Thoracic aorta endothelial cell (primary cell): ENCODE measurements around a stretch of chr11.

- CAGE, long polyA plus RNA, result no peak
Measured at GRCh38 chr11:126081856-126082610, 19.4 kb upstream of the CDON start.

GRCh38 chr11:126365888-126366839 is 10.7 kb downstream of the ST3GAL4 start:
- CAGE, long polyA plus RNA, result no peak

DNA sequence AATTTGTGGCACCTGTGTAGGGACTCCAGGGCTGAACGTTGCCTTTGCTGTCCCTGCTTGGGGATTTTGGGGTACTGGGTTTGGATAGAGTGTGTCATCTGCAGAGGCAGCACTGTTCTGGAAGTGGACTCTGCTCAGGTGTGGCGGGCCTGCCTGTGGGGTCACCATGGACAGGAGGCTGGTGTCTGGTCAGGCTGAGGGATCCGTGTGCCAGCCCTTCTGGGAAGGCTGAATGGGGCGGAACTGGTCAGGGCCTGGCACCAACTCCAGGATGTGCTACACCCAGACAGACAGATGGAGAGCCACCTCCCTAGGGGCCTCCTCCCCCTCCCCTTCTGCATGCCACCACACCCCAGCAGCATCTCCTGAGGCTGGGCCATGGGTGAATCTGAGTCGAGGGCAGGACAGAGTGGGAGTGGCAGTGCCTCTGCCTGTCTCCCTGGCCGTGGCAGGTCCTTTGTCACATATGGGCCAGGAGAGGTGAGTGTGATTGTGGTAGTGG is 28.9 kb downstream of the ST3GAL4 start:
- CAGE, long polyA plus RNA, result no peak

GRCh38 chr11:126427229-126427660 is 71.8 kb downstream of the ST3GAL4 start:
- CAGE, long polyA plus RNA, result no peak

GRCh38 chr11:126685668-126686158 is 314.9 kb downstream of the KIRREL3 start:
- CAGE, long polyA plus RNA, result no peak

GRCh38 chr11:127003060-127003558 is 2.5 kb upstream of the KIRREL3 start:
- CAGE, long polyA plus RNA, result no peak

GRCh38 chr11:127109779-127110297 is 109.3 kb upstream of the KIRREL3 start:
- CAGE, long polyA plus RNA, result no peak

DNA sequence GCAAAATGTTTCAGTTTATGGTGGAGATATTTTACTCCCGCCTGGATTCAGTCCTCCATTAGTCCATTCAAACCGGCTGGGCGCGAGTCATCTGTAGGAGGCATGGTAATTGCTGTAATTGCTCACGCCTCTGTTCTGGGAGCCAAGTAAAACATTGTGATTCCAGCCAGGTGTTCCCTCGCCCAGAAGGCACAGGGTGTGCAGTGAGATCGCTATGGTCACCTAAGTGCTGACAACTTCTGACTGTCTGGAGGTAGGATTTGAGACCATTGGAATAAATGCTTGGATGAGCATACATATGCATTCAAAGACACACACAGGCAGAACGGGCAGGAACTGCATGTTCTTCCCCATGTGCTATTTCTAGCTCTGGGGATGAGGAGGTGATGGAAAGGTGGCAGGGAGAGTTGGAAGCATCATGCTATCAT is 627.7 kb upstream of the KIRREL3 start:
- CAGE, long polyA plus RNA, result no peak

DNA sequence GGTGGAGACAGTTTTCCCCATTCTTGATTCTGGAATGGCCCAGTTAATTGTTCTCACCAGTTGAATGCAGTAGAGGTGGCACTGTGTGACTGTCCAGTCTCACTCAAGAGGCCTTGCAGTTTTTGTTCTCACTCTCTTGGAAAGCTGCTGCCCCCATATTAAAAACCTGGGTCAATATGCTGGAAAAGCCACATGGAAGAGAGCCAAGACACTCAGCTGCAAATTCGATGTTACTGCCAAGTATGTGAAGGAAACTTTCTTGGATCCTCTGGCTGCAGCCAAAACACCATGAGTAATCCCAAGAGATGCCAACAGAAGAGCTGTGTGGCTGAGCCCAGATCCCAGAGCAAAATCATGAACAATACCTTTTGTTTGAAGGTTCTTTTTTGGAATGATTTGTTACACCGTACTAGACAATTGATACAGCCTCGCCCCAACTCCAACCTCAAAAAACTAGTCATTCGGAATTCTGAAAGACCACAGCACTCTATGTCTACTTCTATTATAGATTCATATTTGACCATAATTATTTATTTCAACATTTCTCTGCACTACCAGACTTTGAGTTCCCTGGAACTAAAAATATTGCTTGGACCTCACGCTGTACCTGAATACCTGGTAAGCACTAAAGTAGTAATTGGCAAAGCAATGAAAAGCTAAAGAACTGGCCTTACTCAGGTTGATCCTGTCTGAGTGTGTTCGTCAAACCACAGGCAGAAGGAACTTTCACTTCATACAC is 378.9 kb downstream of the ETS1 start:
- CAGE, long polyA plus RNA, result no peak

DNA sequence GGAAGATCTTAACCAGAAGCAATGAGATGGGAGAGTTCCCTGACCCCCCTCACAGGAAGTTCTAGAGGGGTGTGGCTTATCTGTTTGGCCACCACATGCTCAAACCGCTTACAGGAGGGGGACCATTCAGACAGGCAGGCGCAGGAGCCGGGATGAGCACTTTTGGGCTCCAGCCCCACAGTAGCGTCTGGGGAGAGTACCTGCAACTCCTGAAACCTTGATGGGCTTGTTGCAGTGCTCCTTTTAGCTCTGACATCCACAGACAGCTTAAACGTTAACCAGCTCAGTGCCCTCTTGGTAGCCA is 326.4 kb downstream of the ETS1 start:
- CAGE, long polyA plus RNA, result no peak

DNA sequence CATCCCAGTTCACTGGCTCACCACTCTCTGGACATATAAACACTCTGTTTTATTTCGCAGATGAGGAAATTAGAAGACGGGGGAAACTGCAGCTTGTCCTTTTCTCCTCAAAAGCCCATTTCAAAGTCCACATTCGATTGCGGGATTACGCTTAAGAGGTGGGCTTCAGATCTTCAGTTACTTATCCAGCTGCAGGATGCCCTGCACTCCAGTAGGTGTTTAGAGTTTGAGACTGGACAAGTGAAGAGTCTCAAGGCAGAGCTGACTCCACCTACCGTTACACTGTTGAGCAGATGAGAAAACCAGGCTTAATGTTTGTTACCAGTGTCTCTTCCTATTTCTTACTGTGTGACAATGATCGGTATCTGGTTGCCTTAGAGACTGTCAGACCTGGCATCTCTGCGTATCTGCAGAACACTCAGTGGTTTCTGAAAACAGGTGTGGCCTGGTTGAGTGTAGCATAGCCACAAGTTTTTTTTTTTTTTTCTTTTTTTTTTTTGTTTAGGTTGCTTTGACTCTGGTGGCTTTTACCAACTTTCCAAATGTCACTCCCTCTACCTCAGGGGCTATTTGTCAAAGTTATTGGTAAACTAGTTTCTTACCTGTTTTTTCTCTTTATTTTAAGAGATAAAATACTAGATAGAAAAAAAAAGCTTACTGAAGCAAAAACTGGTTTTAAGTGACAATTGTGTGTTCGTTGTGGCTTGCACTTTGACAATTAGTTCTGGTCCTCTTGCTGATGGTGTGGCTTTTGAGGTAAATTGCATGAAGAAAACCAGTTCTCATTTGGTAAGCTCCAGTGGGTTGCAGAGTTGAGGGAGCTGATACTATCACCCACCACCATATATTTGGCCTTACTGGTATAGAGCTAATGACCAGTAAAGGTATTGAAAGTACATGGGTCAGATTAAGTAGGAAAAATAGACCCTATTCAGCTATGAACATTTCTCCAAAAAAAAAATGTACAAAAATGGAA is 284.8 kb downstream of the ETS1 start:
- CAGE, long polyA plus RNA, result no peak

- CAGE, long polyA plus RNA, result no peak
Measured at GRCh38 chr11:128342413-128343540, 244.6 kb downstream of the ETS1 start.

DNA sequence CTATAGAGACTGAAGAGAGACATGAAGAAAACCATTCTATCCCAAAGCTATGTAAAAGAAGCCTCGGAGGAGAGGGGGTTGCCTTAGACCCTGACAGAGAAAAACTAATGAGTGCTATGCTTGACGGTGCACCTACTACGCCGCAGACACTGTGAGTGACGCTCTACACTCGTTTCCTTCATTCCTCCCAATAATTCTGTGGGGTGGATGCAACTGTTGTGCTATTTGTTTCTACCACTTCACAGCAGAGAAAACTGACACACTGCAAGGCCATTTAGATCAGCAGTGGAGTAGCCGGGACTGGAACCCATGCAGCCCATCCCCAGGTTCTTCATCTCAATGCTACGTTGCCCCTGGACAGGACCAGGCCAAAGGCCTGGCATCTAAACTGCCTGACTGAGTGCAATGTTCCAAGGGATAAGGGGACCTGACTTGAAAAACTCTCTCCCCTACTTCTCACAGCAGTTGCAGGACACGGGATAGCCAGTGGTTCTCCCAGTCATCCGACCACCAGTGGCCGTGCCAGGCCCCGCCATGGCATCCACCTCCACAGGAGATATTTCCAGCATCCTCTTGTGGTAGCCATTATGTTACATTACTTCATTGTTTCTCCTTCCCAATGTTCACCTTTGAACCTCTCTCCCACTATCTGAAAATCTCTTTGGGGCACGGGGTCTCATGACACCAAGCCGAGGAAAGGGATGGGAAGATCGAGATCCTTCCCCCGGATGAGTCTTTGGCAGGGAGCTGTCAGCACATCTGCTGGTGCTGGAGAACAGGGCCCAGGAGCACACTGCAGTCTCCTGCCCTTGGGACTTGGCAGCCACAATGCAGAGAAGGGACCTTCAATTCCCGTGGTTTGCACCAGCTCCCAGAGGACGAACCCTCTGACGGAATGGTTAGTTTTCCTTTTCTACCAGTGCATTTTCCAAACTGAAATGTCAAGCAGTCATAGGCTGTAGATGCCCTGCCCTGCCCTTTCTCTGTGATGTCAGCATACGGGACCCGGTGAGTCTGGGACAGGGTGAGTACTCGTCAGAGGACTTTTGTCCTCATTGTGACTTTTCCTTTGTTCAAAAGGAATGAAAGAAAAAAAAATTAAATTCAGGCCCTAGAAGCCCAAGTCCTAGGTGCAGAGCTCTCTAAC is 121.4 kb downstream of the ETS1 start:
- CAGE, long polyA plus RNA, result no peak

GRCh38 chr11:128512345-128512999 is 74.9 kb downstream of the ETS1 start:
- CAGE, long polyA plus RNA, result no peak

DNA sequence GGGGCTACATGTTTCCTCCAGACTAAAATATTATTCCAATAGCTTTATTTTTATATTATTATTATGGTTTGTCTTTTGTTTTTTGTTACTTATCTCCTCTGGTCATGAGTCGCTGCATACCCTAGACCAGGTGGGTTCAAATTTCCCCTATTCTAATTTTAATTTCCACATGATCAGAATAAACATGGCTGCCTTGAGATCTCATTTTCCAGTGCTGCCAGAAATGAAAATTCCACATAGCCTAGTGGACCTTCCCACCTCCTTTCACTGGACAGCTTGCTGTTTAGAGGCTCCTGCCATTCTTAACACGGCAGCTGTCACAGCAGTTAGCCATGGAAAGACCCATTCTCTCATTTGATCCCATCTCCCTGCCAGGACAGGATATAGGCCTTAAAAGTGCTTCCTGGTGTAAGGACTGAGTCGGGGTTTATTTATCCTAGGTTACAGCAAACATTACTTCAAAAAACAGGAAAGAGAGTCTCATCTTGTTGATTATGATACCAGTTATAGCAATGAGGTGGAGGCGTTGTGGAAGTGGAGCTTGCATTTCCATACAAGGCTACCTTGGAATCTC is 17.2 kb upstream of the ETS1 start:
- CAGE, long polyA plus RNA, result no peak

GRCh38 chr11:128691926-128692327 is 1.9 kb upstream of the FLI1 start:
- CAGE, long polyA plus RNA, result no peak

DNA sequence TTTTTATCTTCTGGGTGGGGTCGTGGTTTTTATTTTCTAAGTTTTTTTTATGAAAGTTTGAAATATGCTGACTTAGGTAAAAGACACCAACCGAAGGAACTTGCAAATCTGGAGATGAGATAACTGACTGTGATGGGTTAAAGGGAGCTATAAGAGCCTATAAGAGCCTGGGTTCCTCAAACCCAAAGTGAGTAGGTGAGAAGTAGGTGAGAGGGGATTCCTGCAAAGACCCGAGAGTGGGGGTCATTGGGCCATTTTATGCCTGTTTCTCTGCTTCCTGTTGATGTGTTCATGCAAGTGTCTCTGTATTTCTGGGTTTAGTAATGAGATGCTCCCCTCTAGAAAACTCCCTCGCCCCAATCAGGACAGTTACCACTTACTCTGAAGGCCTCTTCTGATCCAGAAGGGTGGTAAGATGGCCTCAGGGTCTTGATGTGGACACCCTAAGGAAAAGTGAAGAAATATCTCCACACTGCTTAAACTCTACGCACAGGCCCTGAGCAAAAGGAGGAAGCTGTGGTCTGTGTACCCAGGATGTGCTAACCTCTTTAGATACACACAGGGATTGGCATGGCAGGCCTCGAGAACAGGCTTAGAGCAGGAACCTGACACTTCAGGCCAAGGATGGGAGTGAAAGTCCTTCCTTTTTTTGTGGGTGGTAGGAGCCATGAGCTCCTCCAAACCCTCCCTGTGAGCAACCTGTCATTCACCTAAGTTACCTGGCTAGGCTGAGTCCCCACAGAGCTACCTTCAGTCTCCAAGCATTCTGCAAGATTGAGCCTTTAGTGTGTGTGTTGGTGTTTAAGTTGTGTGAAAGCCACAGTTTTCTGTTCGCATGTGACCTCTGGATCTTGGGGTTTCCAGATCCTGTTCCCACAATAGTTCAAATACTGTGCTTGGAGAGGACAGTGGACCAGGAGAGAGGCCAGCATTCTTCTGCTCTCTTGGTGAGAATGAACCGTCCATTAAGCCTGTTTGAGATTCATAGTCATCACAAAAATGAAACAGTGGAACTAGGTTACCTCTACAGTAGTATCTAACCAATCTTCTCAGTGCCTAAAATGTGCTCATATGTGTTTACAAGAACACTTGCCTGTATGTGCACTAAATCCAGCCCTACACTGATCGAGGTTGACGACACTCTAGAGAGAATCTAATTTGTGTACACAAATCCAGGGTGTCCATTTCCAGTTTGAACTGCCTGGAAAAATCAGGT is 2.1 kb downstream of the FLI1 start:
- CAGE, long polyA plus RNA, result no peak

DNA sequence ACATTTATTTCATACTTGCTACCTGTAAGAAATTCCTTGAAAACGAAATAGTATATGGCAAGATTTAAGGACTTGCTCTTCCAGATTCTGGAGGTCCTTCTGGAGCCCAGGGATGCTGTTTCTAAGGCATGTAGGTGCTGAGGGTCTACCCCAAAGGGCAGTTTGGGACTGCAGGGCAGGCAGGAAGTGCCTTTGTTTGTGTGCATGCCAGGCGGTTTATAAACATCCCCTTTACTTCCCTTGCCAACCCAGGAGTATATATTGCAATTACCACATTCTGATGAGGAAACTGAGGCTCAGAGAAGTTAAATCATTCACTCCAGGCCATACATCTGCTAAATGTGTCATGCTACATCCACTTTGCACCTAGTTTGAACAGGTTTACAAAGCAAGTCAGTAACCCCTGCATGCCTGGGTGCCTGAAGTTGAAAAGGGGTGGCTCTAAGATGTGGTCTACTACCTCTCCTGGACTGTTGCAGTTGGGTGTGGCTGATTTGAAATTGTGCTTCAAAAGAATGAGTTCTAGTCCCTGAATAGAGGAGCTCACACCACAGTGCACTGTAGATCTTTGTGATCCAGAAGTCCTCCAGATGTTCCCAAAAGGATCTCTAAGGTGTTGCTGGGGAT is 23.6 kb downstream of the FLI1 start:
- CAGE, long polyA plus RNA, result no peak

DNA sequence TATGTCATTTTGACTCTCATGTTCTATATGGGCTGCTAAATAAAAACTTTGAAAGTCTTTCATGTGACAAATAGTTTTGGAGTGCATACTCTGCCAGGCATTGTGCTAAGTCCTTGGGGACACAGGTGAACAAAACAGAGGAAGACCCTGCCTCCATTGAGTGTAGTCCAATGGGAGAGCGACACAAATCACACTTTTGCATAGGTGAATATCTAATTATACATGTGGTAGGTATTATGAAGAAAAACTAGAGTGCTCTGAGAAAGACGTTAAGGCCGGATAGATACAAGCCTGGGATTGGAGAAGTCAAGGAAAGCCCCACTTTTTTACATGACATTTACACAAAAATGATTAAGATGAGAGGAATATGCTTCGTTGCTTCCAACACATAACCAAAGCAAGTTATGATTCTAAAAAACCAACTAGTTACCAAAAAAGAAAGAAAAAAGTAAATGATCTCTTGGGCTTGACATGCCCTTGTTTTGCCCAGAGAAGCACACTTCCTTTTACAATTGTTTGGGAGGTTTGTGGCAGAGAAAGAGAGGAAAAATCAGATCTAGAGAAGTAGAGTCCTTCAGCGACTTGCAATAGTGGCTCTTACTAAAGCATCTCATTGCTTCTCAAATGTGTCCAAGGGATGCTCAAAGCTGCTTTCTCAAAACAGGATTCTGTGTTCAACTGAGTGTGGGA is 38.6 kb downstream of the FLI1 start:
- CAGE, long polyA plus RNA, result no peak

GRCh38 chr11:128735992-128736405 is 42.1 kb downstream of the FLI1 start:
- CAGE, long polyA plus RNA, result no peak